Cardiac ventricle fibroblast (primary cell): ENCODE results near the gene COQ8A.

GRCh38 chr1:226402189-226402590, 5.7 kb downstream of the PARP1 start:
- RAMPAGE, long total RNA: no peak

DNA sequence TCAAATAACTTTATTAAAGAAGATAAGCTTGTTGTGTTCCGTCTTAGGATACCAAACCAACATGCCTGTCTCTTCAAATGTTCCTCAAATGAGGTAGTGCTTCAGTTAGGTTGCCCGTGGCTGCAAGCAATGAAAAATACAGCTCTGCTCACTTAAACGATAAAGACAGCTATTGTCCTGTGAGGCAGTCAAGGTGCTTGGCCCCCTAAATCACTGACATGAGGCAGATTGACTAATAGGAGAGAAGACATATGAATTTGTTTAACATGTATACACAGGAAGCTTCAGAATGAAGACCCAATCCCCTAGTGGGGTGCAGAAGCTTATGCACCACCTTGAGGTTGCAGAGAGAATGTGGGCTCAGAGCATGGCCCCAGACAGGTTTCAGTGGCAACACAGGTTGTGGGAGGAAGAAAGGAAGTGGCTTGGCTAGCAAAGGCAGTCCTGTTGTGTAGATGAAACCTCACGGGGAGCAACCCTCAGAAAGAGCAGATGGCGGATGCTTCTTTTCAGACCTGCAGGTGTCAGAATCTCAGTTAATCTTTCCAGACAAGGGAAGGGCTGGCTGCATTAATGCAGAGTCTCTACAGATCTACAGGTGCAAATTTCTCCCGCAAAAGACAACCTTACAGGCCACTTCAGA, 37.0 kb upstream of the PARP1 start:
- RAMPAGE, long total RNA: no peak

- RAMPAGE, long total RNA: no peak
Observed at GRCh38 chr1:226547510-226548171, 923 bp upstream of the STUM start.

- RAMPAGE, long total RNA: no peak
Observed at GRCh38 chr1:226656205-226656935, 82.7 kb downstream of the ITPKB start.

DNA sequence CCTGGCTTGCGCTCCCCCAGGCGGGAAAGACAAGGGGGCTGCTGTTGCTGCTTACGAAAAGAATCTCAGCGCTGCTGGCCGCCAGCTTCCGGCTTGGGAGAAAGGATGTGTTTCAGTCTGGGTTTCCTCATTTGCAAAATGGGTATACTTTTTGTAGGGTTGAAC, 35.5 kb downstream of the ITPKB start:
- RAMPAGE, long total RNA: no peak

DNA sequence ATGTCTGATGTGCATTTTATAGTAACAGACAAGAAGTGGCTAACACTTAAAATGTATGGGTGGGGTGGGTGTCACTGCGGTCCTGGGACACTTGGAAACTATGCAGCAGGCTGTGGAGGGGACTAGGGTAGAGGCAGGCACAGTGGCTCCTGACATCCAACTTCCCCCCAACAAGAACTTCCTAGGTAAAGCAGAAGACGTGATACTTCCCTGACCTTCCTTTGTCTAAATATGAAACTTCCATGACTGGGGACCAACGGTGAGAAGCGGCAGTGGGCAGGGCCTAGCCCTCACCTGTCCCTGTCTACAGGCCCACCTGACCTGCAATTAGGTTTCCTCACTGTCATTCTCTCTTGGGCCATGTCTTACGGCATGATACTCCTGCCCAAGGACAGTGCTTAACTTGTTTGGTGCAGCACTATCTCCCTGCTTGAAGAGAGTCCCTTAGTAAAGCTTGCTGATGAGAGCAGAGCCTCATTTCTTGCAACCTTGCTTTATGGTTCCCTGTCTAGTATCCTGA, 29.6 kb downstream of the ITPKB start:
- RAMPAGE, long total RNA: no peak

DNA sequence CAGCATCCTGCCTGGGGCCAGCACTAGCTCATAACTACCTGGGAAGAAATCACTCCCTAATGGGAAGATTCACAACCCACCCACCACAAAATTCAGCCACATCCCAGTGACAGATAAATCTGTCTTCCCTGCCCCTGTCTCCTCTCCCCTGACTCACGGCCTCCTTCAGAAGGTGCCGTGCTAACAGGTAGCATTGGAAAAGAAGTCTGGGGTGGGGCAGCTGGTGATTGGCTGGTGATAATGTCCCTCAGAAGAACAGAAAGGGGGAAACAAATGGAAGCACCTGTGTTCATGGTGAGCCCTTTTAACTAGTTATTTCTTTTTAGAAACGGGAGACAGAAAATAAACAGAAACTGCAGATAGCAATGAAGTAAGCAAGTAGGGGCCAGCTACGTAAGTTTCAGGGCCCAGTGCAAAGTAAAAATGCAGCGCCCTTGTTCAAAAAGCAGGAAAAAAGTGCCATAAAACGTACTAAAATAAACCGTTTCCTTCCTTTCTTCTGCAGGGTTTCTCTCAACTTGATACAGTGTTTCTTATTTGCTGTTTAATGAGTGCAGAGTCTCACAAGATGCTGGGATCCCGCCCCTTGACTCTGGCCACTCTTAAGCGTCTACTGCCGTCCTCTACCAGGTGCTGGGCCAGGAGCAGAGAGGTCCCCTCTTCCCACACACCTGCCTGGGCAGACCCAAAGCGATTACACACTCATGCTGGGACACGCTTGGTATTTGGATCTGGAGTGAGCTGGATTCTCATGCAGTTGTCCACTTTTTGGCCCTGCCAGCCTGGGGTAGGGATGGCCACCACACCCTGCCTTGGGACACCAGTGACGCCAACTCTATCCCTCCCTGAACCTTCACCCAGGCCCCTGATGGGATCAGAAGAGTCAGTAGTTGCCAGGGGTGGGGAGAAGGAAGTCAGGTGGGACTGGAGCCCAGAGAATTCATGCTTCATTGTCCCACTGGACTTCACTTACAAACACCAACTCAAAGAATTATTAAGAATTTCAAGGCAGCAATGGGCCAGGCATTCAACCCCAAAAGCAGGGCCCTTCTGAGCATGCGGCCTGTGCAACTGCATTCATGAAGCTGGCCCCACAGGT, 28.8 kb downstream of the ITPKB start:
- RAMPAGE, long total RNA: no peak

DNA sequence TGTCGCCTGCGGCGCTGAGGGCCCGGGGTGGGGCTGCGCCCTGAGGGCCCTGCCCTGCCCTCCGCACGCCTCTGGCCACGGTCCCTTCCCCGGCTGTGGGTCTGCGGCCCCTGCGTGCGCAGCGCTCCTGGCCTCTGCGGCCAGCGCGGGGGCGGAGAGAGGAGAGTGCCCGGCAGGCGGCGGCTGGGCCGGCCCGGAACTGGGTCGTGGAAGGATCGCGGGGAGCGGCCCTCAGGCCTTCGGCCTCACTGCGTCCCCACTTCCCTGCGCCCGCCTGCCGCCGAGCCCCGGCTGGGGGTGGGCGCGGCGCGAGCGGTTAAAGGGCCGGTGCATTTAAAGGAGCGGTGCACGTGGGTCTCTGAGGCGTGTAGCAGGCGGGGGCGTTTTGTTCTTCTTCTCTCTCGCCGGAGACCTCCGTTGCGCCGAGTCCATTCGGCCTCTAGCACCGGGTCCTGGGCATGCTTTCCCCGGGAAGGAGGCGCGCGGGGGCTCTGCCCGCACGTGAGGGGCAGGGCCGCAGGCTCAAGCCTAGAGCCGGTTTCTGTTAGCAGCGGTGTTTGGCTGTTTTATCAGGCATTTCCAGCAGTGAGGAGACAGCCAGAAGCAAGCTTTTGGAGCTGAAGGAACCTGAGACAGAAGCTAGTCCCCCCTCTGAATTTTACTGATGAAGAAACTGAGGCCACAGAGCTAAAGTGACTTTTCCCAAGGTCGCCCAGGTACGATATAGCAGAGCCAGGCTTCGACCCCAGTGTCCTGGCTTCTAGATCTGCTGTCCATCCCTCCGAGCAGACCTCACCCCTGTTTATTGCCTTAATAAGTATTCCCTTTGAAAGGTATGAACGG, 494 bp downstream of the PSEN2 start:
- RAMPAGE, long total RNA: no peak

GRCh38 chr1:226872259-226872996, 2.0 kb downstream of the PSEN2 start:
- RAMPAGE, long total RNA: no peak

DNA sequence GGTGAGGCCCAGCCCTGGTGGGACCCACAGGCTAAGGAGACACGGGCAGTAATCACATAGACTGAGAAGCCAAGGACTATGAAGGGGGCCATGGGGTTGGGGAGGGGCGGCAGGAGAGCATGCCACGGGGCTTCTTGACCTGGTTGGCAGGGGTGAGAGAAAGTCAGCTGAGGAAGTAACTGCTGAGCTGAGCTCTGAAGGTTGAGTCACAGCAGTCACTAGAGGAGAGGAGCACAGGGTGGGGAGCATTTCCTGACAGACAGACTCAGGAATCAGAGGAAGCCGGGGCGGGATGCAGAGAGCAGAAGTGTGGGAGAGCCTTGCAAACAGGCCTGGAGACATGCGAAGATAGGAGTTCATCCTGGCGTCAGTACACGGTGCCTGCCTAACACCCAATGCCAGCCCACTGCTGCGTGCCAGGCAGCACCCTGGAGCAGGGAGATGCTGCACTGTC, 21.7 kb downstream of the PSEN2 start:
- RAMPAGE, long total RNA: no peak

DNA sequence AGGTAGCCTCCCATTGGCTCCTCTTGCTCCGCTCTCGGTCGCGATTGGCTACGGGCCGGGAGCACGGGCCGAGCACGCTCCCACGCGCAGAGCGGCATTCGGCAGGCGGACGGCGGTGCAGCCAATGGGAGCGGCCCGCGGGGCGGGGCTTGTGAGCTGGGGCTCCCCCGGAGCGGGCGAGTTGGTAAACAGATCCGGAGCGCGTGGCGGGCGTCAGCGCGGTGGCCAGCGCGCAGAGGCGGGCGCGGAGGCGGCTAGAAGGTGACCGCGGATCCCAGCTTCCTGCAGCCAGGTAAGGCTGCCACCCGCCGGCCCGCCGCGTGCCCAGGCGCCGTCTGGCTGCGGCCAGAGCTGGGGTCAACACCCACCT, at the start of gene COQ8A:
Gene COQ8A (plus strand): TSS at position 187 of the 370 bp plus-strand sequence.
- RAMPAGE, long total RNA: no peak

- RAMPAGE, long total RNA: no peak
Observed at GRCh38 chr1:226973987-226974450, 33.9 kb downstream of the COQ8A start.

GRCh38 chr1:227061530-227062494, 121.7 kb downstream of the COQ8A start:
- RAMPAGE, long total RNA: no peak

- RAMPAGE, long total RNA: no peak
Observed at GRCh38 chr1:227073545-227074550, 133.8 kb downstream of the COQ8A start.

DNA sequence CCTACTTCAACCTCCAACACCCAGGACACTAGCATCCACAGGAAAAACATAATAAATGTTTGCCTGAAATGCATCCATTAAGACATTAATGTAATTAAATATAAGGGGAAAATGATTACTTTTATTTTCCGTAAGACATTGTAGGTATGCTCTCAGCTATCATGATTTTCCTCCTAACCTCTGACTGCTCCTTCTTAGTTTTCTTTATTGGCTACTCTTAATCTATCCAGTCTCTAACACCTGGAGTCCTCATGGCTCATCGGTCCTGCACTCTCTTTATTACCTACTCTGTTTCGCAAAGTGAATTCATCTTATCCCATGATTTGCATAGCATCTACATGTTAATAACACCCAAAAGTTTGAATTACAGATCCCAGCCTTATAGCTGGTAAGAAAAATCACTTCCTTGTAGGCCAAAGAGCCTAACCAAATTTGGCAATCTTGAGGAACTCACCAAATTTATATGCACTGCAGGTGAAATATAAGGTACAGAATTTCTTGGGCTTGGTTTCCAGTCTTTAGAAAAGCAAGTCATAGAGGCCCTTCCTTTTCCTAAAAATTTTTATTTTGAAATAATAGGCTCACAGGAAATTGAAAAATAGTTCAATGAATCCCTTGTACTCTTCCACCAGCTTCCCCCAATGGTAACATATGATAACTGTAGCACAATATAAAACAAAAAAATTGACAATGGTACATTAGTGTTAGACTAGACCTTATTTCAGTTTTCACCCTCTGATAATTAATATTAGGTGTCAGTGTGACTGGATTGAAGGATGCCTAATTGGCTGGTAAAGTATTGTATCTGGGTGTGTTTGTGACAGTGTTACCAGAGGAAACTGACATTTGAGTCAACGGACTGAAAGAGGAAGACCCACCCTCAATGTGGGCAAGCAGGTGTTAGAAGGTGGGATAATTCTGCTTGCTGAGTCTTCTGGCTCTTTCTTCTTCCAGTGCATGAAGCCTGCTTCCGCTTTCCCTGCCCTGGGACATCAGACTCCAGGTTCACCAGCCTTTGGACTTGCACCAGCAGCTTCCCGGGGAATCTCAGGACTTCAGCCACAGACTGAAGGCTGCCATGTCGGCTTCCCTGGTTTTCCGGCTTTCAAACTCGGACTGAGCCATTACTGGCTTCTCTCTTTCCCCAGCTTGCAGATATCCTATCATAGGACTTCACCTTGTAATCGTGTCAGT, 136.0 kb downstream of the CDC42BPA start:
- RAMPAGE, long total RNA: no peak

- RAMPAGE, long total RNA: no peak
Observed at GRCh38 chr1:227312306-227313326, 5.7 kb downstream of the CDC42BPA start.

DNA sequence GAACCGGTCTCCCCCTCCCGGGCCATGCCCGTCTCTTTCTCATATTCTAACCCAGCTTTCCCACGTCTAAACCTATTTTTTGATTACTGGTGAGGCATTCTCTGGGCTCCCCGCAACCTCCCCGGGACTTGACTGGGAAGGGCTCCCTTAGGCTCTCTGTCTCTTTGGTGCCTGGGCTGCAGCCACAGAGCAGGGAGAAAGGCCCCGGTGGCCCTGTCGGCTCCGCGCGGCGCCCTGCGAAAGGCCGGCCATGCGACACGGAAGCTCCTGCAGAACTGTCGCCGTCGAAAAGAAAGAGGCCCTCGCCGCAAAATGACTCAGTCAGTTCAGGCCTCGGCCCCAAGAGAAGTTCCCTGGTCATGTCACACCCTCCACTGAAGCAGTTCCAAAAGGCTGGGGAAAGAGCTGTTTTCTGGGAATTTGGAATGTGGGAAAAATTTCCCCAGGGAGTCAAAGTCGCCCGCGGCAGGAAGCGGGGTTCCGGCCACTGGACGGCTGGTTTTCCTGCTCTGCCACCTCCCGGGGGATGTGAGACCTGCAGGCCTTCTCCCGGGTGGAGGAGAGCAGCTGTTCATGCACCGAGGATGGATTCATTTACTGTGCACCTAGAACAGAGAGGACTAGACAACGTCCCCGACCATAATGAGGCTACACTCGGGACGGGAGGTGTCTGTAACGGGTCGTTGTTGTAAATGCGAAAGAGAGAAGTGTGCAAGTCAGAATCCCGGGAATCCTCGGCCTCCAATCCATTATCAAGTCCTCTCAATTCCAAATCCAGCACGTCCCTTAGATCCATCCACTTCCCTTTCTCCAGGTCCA, 115.8 kb upstream of the ZNF678 start:
- RAMPAGE, long total RNA: no peak

DNA sequence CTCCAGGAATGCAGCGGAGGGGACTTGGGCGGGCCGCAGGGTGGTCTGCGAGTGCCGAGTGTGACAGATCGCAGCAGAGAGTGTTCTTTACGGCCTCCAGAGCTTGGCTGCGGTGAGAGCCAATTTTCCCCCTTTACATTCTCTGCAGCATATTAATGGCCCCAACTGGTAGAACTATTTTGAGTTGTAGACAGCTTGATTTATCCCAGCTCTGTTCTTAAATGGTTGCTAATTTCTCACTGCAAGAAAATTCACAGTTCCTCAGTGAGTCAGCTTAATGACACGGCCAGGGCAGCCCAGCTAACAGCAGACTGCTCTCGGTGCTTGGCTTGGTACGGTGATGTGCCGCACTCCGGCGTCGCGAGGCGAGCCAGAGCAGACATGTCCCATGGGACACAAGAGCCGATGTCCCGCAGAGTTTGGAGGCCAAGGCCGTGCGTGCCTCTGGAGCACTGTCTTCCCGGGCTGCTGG, 39.9 kb downstream of the SNAP47 start:
- RAMPAGE, long total RNA: no peak

DNA sequence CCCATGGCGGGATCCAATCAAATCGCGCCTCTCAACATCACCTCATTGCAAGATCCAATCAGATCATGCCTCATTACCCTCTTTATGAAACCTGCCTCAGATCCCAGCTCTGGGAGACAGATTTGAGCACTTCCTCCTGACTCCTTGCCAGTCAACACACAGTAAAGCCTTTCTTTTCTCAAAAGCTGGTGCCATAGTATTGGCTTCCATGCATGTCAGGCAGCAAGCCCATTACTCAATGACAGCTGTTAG, 41.9 kb downstream of the PRSS38 start:
- RAMPAGE, long total RNA: no peak

GRCh38 chr1:227892494-227893095, 55.1 kb downstream of the WNT9A start:
- RAMPAGE, long total RNA: no peak